ENCODE measurements around a stretch of chr2.

GRCh38 chr2:161324041-161324814 lies 16.0 kb downstream of the PSMD14 start:
- RRBS: no CpG with 5 or more reads among the region's 3 CpGs

- RRBS: no CpG with 5 or more reads among the region's 1 CpG
These were observed 85.4 kb downstream of the DPP4 start for GRCh38 chr2:161988665-161988928.

DNA sequence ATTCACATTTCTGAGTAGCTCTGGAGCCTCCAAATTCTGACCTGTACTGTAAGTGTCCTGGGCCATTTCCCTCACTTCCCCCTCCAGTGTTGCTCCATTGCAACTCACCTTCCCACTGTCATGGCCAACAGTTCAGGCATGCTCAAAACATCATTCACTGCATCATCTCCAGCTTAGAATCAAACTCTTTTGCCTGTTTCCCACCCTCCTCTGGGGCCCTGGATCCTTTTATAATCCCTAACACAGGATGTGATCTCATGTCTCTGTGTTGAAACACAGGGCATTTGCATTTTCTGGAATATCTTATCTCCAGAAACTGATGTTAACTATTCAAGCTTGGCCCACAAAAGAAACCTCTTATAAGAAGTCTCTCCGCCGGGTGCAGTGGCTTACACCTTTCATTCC lies 3.0 kb downstream of the DPP4 start:
- RRBS: no CpG with 5 or more reads among the region's 2 CpGs

DNA sequence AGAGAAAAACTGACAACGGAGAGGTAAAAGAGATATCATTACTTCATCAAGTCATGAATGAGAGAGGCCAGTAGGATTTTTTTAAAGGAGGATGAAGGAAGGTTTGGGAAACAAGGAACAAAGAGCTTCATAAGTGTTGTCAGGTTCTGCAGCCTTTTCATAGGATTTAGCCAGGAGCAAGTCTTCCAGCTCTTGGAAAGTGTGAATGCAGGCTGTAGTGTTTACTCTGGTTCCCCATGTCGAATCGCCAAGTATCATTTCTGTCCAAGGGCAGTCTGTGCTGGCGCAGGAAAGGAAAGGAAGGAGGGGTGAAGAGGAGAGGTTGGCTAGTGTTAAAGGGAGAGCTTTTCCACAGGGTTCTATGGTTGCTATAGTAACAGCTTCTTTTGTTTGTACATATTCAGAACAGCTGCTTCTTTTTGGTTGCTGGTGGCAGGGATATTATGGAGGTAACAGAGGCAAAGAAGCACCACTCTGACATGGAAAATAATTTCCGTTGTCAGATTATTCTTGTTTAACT lies 70.0 kb downstream of the KCNH7 start:
- RRBS: no CpG with 5 or more reads among the region's 5 CpGs

DNA sequence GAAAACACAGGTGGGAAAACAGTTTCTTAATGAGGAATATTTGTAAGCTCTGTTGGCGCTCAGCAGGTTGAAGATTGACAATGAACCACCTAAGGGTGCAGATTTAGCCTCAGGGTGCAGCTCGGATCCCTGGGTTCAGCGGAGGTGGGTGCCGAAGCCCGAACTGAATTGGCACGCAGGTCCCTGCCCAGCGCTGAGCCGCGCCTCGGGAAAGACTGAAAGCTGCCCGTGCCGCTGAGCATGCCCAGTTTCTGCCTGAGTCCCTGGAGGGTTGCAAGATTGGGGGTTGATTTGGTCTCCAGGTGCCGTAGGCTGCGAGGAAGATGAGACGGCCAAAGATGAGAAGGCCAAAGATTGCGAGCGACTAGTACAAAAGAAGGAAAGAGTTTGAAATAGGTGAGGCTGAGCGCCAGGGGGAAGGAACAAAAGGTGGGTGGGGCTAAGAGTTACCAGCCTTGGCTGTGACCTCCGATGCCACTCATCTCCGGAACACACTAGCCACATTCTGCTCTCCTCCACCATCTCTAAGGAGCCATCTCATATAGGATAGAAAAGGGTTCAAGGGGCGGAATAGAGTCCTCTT lies 840 bp upstream of the KCNH7 start:
- RRBS: no CpG with 5 or more reads among the region's 21 CpGs

GRCh38 chr2:163667299-163668136 lies 68.3 kb downstream of the FIGN start:
- RRBS: no CpG with 5 or more reads among the region's 4 CpGs

DNA sequence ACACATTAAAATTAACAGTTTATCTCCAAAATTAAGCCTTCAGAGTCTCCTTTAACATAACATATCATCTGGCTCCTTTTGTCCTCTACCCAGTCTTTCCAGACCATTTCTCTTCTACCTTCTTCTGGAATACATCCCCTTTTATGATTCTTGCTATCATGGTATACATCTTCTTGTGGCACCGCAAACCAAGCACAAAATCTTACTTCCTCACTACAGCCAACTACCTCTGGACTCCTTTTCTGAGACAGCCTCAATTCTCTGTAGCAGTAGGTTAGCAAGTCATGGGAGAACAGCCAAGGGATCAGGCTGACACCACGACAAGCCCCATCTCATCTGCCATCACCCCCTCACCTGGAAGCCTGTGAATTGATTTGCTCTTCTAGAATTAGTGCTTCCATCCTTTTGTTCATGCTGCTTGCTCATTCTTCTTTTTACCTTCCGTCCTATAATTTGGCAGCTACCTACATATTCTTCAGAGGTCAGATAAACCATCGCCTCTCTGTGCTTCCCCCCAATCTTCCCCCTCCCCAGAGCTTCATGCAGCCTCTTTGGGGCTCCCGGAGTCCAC lies 55.5 kb downstream of the FIGN start:
- RRBS: no CpG with 5 or more reads among the region's 5 CpGs

GRCh38 chr2:163734666-163735366 lies 992 bp downstream of the FIGN start:
- RRBS: no CpG with 5 or more reads among the region's 9 CpGs

DNA sequence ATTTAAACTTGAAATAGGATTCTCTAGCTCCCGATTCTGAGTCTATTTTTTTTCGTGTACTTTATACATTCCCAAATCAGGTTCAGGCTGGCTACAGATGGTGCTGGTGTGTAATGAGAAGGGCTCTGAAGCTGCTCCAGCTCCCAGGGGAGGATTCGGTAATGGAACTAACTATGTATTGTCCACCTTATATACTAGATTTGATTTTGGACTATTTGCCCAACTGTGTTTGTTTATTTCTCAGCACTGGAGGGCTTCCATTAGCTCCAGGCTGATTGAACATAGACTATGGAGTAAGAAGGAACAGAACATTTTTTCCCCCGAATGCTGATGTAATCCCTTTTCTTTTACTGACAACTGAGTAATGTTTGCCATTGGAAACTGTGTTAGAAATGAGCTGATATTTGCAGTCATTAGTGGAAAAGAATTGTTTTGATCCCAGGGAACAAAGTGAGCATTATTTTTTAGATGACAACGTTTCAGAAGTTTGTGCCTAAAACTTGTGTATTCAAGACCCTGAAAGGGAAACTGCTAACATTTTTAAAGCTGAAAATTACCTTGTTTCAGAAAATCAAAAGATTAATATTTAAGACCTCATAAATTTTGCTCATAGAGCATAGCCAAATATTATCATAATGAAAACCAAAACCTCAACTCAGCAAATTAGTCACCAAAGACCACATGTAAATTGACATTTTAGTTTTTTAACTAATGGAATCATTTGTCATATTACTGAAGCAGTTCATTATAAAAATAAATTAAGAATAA lies 274.2 kb upstream of the FIGN start:
- RRBS: no CpG with 5 or more reads among the region's 5 CpGs

GRCh38 chr2:164652959-164653484 lies 31.7 kb upstream of the GRB14 start:
- RRBS: no CpG with 5 or more reads among the region's 2 CpGs

GRCh38 chr2:164714454-164714814 lies 93.2 kb upstream of the GRB14 start:
- RRBS: no CpG with 5 or more reads among the region's 1 CpG

DNA sequence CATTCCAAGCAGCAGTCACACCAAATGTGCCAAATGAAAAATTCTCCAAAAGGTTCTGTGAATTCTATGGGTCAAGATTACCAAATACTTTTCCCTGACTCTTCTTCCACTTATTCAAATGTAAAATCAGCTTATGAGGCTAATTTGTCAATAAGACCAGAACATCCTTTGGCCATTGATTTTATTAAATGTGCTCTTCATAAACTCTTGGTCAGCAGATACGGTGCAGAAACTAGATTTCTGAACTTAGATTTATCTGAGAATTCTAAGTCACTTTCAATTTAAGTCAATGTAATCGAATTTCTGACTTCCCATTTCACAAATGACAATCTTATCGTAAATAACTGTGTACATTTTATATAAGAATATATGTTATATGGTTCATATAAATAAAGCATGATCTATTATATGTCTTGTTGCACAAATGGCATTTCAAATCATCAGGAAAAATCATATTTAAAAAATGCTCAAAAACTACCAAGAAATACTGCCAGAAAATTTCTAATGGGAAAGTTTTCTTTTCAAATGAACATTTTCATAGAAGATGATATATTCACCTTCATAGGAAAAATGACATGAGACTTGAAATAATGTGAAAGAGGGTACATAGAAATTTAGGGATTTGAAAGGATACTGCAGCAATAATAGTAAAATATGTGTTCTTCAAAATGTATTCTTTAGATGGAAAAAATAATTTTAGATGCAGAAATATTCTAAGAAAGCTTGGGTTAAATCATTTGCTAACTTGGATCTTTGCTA lies 94.8 kb upstream of the GRB14 start:
- RRBS: no CpG with 5 or more reads among the region's 3 CpGs

DNA sequence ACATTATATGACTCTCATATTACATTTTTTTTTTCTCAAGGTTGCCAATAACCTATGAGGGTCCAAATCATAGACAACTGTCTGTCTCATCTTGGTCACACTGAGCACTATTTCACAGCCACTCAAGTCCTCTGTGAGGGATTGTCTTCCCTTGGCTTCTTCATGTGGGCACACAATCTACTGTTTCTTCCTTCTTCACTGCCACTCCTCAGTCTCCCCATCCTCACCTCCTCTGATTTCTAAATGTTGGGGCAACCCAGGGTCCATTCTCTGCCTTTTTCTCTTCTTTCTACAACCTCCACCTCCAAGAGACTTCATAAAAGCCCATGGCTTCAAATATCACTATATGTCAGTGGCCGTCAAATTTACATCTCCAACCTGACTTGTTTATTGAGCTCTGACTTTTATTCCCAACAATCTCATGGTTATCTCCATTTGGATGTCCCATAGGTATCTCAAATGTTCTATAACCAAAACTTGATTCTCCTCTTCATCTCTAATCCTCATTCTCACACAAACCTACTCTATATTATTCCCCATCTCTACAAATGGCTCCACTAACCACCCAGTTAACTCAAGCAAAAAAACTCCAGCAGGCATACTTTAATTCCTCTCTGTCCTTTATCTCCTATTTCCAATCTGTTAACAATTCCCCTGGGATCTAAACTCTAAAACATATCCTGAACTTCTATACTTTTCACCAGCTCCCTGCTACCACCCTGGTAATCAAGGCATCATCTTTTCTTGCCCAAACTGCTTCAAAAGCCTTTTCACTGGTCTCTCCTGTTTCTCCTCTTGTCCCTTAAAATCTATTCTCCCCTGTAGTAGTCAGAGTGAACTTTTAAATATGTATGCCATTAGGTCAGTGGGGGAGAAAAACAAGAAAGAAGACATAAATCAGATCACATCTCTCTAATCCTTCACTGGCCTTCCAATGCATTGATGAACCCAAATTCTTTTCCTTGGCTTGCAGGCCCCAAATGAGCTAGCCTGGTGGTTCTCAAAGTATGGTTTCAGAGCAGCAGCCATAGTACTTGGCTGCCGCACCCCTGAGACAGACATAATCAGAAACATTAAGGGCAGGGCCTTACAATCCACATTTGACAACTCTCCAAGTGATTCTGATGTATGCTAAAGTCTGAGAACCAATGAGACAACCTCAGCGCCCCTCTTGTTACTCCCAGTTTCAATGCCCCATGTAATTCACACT lies 91.4 kb downstream of the COBLL1 start:
- RRBS: no CpG with 5 or more reads among the region's 3 CpGs

DNA sequence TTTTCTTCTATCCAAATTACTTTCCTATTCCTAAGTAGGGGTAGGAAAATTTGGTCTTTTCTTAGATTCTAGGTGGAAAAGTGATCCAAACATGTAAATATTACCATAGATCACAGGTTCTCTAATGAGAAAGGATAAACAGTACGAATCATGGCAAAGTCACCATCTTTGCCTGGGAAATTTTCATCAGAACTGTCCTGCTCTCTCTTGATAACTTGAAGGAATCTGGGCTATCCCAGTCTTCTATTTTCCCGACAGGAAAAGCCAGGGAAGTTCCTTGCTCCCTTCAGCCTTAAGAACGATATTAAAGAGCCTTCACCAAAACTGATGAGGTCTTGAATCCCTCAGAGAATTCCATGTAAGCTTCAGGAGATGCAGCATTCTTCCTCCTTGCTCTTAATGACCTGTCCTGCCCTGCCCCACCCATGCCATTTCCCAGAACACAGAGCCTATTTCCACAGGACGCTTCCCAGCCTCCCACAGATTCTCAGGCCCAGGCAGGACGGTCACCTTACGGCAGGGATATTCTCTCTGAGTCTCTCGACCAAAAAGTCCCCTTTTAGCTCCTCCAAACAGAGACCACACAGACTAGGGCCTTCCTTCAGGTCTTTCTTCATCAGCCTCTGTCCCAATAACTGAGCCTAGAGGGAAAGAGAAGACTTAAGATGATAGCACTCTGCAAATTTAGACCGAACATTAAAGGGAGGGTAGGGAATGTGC lies 62.3 kb downstream of the COBLL1 start:
- RRBS: no CpG with 5 or more reads among the region's 8 CpGs

GRCh38 chr2:164803982-164804561 lies 37.6 kb downstream of the COBLL1 start:
- RRBS: no CpG with 5 or more reads among the region's 2 CpGs

- RRBS: no CpG with 5 or more reads among the region's 13 CpGs
These were observed 1.3 kb downstream of the COBLL1 start for GRCh38 chr2:164840219-164840866.

- RRBS: no CpG with 5 or more reads among the region's 4 CpGs
These were observed 45.3 kb downstream of the SLC38A11 start for GRCh38 chr2:164909976-164910564.

GRCh38 chr2:165084102-165084301 lies 119.8 kb downstream of the SCN3A start:
- RRBS: no CpG with 5 or more reads among the region's 1 CpG

DNA sequence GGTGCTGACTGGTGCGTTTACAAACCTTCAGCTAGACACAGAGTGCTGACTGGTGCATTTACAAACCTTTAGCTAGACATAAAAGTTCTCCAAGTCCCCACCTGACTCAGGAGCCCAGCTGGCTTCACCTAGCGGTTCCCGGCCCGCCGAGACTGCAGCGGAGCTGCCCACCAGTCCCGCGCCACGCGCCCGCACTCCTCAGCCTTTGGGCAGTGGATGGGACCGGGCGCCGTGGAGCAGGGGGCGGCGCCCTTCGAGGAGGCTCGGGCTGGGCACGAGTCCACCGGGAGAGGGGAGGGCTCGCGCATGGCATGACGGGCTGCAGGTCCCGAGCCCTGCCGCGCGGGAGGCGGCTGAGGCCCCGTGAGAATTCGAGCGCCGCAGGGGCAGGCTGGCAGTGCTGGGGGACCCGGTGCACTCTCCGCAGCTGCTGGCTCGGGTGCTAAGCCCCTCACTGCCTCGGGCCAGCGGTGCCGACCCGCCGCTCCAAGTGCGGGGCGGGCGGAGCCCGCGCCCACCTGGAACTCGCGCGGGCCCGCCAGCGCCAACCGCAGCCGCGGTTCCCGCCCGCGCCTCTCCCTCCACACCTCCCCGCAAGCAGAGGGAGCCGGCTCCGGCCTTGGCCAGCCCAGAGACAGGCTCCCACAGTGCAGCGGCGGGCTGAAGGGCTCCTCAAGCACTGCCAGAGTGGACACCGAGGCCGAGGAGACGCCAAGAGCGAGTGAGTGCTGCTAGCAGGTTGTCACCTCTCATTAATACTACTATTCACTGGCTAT lies 3.5 kb upstream of the TTC21B start:
- RRBS: 94% methylated on average over 8 of the region's 65 CpGs